Measurements from ENCODE around the genes DYNC1I1, BHLHA15 and TRRAP.

GRCh38 chr7:95630647-95631031 lies 34.3 kb upstream of the PDK4 start:
- CAGE, long polyA plus RNA, result no peak
- RRBS, result no CpG with 5 or more reads among the region's 3 CpGs

GRCh38 chr7:95681164-95681448 lies 84.8 kb upstream of the PDK4 start:
- CAGE, long polyA plus RNA, result no peak

DNA sequence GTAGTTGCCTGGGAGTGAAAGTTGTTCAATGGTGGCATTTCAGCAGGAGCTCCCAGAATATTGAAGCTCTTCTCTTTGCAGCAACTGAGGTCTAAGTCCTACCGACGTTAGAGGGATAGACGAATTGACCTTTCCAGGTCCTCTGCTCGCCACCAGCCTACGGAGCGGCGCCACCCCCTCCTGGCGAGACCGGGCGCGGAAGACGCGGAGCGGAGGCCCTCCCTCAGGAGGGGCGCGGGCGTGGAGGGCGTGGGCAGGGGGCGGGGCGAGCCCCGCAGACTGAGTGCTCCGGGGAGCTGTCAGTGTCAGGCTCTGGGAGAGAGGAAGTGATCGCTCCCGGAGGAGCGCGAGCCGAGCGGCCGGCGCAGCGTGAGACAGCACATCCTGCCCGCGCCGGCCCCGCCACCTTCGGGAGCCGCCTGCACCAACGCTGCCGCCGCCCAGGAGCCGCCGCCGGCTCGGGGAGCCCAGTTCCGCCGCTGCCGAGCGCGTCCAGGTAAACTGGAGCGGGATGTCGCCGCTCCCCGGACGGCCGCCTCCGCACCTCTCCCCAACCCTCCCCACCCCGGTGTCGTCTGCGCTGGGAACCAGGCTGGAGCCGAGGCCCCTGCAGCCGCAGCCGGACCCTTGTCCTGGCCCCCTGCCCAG lies at the start of gene DYNC1I1:
Gene DYNC1I1 (plus strand): TSS at position 277 of the 648 bp plus-strand sequence.
- CAGE, long polyA plus RNA, result no peak
- RRBS, result 1% methylated on average over 38 of the region's 62 CpGs

DNA sequence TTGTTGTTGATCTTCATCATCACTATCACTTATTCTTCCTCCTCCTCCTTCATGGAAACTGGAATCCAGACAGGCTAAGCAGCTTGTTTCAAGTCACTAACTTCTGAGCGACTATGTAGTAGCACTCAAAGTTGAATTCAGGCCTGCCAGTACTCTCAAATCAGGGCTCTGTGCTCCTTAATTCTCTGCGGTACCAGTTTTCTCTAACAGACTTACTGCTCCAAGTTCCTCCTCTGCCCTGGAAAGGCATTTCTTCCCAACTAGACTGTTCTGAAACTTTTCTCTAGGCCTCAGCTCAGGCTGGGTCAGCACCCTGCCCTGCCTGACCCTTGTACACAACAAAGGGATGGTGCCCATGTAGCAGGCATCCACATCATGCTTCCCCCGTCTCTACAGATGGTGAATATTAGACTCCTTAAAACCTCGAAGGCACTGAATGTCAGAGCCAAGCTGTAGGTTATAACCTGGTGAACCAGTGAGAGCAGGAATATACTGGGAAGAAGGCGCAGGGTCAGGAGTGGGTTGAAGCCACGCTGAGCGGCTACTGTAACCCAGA lies 144.1 kb downstream of the SLC25A13 start:
- CAGE, long polyA plus RNA, result no peak
- RRBS, result no CpG with 5 or more reads among the region's 7 CpGs

DNA sequence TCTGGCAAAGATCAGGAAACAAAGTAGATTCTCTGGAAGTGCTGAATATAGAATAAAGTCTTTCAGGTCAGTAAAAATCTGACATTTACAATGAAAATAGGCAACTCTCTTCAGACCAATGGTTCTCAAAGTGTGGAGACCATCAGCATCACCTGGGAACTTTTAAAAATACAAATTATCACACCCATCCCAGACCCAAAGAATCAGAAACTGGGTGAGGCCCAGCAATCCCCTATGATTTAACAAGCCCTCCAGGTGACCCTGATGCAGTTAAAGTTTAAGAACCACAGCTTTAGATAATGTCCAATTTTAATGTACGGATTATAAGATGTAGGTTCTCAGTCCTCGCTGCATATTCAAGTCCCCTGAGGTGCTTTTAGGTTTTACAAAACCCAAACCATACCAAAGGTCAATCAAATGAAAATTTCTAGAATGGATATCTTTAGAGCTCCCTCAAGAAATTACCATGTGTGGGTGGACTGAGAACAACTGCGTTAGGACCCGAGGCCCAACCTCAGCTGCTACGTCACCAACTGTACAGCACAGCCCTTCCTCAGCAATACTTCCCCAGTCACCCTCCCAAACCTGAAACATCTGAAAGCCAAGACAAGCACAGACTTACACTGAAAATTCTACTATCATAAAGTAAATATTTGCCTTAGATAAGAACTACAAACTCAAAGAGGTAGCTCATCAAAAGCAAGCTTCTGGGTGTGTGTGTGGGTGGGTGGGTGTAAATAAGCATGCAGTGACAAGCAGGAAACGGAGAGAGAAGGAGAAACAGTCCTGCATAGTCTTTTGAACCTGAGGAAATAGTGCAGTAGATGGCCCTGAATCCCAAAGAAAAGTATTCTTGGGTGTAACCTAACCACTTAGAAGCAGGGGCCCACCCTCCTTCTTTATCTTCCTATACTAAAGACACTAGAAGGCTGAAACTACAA lies 19.0 kb downstream of the SLC25A13 start:
- CAGE, long polyA plus RNA, result no peak
- RRBS, result no CpG with 5 or more reads among the region's 6 CpGs

- CAGE, long polyA plus RNA, result no peak
- RRBS, result no CpG with 5 or more reads among the region's 2 CpGs
Measured at GRCh38 chr7:96401245-96401679, 79.4 kb upstream of the SLC25A13 start.

- CAGE, long polyA plus RNA, result no peak
- RRBS, result 15% methylated on average over 9 of the region's 18 CpGs
Measured at GRCh38 chr7:96995932-96996474, 9.3 kb upstream of the DLX6 start.

- CAGE, long polyA plus RNA, result no peak
- RRBS, result 3% methylated on average over 17 of the region's 55 CpGs
Measured at GRCh38 chr7:97016591-97017452, 7.8 kb downstream of the DLX5 start.

GRCh38 chr7:98106225-98106526 lies 486 bp upstream of the LMTK2 start:
- CAGE, long polyA plus RNA, result no peak
- RRBS, result no CpG with 5 or more reads among the region's 4 CpGs

GRCh38 chr7:98106527-98106611 lies 293 bp upstream of the LMTK2 start:
- CAGE, long polyA plus RNA, result no peak

DNA sequence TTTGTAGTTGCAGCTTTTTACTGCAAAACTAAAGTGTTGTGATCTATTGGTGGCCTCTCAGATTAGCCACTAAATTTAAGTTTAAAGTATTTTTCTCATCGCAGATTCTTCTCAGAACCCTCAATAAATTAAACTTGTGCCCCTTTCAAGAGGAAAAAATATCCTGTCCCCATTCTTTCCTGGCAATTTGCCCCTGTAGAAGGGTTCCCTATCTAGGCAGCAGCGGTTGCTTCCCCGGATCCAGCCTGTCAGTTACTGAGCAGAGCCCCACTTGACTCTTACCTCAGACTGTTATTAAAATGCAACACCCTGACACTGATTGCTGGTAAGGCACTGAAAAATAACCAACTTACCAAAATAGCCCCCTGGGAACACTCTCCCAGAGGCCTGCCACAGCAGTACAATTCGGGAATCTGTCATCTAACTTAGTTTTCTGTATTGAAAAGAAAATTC lies 13.9 kb downstream of the LMTK2 start:
- CAGE, long polyA plus RNA, result no peak
- RRBS, result no CpG with 5 or more reads among the region's 4 CpGs

- CAGE, long polyA plus RNA, result no peak
- RRBS, result no CpG with 5 or more reads among the region's 7 CpGs
Measured at GRCh38 chr7:98133000-98133550, 26.4 kb downstream of the LMTK2 start.

DNA sequence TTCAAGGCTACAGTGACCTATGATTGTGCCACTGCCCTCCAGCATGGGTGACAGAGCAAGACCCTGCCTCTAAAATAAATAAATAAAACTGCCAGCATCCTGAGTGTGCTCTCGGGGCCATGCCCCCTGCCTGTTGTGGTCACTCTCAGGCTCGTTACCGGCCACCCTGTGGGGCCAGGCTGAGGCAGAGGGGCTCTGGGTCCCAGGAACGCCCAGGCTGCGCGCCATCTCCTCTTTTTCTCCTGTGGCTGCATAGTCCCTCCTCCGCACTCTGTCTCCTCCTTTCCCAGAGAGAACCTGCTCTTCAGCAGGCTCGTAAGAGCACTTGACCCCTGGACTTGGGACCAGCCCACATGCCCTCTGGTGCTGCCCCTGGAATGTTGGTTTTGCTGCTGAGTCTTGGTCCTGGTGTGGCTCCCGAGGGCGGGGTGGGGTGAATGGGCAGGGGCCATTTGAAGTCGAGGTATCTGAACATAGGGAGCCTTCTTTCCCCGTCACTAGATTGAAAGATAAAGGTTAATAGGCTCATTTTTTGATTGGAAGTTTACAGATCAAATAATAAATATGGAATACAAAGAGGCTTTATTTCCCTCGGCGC lies 6.6 kb upstream of the BHLHA15 start:
- CAGE, long polyA plus RNA, result no peak
- RRBS, result no CpG with 5 or more reads among the region's 14 CpGs

DNA sequence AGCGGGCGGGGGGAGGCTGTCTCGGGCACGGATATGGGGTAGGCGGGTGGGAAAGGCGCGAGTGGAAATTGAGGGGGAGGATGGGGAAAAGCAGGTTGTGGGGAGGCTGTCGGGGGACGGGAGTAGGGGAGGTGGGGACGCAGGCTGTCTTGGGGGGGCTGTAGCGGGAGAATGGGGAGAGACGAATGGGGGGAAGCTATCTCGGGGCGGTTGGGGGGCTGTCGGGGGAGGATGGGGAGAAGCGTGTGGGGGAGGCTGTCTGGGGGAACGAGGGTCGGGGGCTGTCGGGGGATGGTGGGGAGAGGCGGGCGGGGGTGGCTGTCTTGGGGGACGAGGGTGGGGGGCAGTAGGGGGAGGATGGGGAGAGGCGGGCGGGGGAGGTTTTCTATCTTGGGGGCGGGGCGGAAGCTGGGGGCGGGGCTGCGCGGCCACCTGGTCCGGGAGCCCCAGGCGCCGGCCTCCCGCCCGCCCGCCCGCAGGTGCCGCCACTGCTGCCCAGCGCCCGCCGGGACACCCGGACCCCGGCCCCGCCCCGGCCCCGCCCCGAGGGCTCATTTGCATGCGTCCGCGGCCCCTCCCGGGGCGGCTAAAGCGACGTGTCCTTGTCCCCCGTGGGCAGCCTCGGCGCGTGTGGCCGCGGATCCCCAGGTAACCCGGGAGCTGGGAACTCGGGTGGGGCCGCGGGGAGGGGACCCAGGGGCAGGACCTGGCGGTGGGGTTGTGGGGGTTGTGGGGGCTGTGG lies at the start of gene BHLHA15:
Gene BHLHA15 (plus strand): TSS at position 589 of the 742 bp plus-strand sequence.
- CAGE, long polyA plus RNA, result no peak
- RRBS, result 4% methylated on average over 26 of the region's 64 CpGs

- CAGE, long polyA plus RNA, result no peak
- RRBS, result 81% methylated on average over 5 of the region's 14 CpGs
Measured at GRCh38 chr7:98240770-98241323, 11.2 kb downstream of the TECPR1 start.

DNA sequence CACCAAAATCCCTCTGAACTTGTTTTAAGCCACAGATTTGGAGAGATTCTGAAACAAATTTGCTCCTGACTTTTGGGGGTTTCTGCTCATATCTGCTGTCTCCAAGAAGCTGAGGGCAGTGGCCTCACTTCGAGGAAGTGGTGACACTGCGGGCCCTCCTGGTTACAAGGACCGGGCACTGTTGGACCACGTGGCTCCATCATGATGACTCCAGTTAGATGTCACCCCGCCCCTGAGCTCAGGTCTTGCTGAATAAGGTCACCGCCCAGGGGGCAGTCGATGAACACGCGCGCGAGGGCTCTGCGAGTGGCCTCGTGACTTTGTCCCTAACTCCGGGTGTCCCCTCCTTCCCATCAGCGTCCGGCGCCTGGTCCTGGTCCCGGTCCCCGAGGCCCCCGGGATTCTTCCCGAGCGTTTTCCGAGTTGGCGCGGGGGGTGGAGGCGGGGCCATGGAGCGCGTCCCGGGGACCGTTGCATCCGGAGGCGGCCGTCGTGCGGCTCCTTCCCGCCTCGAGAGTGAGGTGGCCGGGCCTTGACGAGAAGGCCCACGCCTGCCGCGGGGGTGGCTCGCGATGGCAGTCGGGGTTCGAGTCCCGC lies 755 bp upstream of the NPTX2 start:
- CAGE, long polyA plus RNA, result no peak
- RRBS, result 4% methylated on average over 18 of the region's 47 CpGs

GRCh38 chr7:98771965-98772577 lies 97.7 kb downstream of the TMEM130 start:
- CAGE, long polyA plus RNA, result no peak
- RRBS, result no CpG with 5 or more reads among the region's 20 CpGs

GRCh38 chr7:98878137-98879494 lies at the start of gene TRRAP:
TRRAP (plus strand) TSS chr7:98878532.
- CAGE, long polyA plus RNA, result no peak
- RRBS, result 2% methylated on average over 68 of the region's 141 CpGs

DNA sequence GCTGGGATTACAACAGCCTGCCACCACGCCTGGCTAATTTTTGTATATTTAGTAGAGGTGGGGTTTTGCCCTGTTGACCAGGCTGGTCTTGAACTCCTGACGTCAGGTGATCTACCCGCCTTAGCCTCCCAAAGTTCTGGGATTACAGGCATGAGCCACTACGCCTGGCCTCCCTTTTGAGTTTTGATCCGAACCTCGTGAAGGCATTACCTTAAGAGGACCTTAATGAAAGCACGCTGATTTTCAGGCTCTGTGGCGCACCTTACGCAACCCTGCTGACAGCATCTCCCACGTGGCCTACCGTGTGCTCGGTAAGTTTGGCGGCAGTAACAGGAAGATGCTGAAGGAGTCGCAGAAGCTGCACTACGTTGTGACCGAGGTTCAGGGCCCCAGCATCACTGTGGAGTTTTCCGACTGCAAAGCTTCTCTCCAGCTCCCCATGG lies 43.2 kb downstream of the TRRAP start:
- CAGE, long polyA plus RNA, result no peak
- RRBS, result no CpG with 5 or more reads among the region's 17 CpGs

DNA sequence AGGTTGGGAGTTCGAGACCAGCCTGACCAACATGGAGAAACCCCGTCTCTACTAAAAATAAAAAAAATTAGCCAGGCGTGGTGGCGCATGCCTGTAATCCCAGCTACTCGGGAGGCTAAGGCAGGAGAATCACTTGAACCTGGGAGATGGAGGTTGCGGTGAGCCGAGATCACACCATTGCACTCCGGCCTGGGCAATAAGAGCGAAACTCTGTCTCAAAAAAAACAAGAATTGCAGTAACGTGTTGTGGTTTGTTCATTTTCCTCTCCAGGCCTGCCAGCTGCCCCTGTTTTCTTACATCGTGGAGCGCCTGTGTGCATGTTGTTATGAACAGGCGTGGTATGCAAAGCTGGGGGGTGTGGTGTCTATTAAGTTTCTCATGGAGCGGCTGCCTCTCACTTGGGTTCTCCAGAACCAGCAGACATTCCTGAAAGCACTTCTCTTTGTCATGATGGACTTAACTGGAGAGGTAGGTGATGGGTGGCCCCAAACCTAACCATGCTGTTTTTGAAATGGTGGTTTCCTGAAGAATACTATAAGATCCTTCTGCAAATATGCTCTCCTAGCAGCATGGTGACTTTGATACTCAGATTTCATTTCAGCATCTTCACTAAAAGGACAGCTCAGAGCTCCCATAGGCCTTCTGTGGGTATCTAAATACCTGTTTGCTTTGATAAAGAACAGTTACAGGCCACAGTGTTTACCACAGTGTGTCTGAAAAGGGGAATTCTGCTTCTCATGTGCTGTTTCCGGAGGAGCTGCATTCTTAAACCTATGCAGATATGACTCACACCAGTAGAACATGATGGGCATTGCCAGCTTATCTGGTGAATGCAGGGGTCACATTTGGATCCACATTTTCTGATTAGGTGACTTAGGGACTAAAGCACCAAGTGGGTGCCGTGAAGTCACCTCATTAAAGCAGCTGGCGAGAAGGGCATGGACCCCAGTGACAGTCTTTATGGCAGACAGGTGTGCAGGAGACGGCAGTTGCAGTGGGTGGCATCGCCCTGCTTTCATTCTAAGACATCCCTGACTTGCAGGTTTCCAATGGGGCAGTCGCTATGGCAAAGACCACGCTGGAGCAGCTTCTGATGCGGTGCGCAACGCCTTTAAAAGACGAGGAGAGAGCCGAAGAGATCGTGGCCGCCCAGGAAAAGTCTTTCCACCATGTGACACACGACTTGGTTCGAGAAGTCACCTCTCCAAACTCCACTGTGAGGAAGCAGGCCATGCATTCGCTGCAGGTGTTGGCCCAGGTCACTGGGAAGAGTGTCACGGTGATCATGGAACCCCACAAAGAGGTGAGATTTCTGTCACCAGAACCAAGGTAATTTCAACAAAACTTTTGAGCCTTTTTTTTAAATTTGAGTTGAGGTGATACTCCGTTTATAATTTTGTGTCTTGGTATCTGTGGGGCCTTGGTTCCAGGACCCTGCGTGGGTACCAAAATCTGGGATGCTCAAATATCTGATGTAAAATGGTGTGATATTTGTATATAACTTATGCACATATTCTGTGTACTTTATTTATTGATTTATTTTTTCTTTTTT lies 52.6 kb downstream of the TRRAP start:
- CAGE, long polyA plus RNA, result no peak
- RRBS, result no CpG with 5 or more reads among the region's 34 CpGs